Breast epithelium (tissue), 2 donors: Measurements from ENCODE around the genes MARCHF11 and CDH6.

- PRO-cap = no peak
- RAMPAGE, long total RNA, 2 experiments = no peak in any of the 2 experiments
These were observed 48.0 kb downstream of the MARCHF11 start for GRCh38 chr5:16131547-16131953.

DNA sequence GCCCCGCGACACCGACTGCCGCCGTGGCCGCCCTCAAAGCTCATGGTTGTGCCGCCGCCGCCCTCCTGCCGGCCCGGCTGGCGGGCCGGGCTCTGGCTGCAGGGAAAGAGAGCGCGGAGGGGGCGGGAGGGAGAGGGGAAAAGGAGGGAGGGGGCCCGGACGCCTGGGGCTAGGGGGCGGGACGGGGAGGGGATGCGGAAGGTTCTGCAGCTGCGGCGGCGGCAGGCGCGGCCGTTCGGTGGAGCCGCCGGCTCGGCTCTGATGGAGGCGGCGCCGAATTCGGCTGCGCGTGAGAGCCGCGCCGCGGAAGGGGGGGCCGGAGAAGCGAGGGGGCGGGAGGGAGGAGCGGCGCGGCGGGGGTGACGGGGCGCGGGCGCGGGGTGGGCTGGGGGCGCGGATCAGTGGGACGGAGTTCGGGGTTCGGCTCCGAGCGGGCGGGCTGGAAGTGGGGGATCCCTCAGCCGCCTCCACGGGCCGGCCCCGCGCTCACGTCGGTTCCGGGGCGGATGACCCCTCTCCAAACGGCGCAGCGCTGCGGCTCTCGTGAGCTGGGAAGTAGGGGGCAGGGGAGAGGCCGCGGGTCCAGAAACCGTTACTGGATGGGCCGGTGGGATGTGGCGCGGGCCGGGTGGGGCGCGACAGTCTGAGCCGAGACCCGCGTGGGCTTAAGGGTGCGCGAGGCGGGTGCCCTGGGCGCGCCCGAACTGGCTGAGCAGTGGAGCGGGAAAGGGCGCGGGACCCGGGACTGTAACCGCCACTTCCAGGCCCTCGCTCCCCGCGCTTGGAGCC is at the start of gene MARCHF11:
Gene MARCHF11 (minus strand): TSS at position 260 of the 789 bp plus-strand sequence.
- PRO-cap = no peak
- RAMPAGE, long total RNA, 2 experiments = no peak in any of the 2 experiments

GRCh38 chr5:16244295-16244778 is 64.7 kb upstream of the MARCHF11 start:
- PRO-cap = no peak
- RAMPAGE, long total RNA, 2 experiments = no peak in any of the 2 experiments

DNA sequence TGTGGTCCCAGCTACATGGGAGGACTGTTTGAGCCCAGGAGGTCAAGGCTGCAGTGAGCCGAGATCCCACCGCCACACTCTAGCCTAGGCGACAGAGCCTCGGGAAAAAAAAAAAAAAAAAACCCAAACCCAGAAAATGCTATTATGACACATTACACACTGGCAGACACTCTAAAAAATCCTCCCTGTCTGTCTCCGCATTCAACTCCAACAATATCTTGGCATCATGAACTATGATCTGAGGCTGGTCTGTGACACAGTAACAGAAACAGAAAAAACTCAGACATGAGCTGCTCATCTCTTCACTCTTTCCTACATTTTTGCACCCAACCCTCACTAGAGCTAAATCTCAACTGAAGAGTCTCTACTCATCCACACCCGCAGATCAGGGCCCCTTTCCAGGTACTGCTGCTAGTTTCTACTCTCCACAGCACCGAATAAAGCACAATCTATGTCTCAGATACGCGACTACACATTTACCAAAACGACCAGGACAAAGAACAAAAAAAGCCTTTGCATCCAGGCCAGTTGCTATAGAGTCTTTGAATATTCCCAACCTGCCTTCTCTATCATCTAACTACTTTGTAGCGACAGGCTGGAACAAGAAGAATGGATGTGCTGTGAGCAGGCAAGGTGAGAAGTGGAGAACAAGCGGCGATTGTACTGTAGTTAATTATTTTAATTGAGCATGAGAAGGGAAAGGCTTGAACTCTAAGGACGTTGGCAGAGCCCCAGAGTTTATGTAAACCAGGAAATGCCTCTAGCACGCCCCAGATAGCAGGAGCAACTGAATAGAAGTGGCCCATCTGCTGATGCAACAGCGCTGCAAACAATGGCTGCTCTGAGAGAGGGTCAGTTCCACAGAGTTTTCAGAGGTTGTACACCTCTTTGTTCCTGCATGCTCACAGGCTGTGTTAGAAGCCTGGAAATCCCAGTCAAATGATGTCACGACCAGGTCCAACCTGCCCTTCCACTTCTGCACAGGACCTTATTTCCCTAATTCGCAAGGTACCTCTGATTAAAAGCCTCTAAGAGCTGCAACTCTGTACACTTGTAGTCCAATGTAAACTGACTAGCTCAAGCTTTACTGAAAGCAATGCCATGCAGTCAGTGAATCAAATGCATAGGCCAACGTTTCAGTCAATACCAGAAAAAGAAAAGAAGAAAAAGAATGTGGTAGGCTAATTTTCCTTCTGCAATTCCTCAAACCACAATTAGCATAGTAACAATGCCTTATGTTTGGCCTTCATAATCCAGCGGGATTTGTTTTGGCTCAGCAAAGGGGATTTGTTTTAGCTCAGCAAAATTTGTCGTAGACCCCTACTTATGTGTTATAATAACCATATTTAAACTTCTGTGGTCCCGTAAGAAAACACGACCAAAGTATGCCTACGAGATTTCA is 119.3 kb upstream of the RETREG1 start:
- PRO-cap = no peak
- RAMPAGE, long total RNA, 2 experiments = no peak in any of the 2 experiments

GRCh38 chr5:17062548-17063573 is 126.8 kb upstream of the MYO10 start:
- PRO-cap = no peak
- RAMPAGE, long total RNA, 2 experiments = no peak in any of the 2 experiments

DNA sequence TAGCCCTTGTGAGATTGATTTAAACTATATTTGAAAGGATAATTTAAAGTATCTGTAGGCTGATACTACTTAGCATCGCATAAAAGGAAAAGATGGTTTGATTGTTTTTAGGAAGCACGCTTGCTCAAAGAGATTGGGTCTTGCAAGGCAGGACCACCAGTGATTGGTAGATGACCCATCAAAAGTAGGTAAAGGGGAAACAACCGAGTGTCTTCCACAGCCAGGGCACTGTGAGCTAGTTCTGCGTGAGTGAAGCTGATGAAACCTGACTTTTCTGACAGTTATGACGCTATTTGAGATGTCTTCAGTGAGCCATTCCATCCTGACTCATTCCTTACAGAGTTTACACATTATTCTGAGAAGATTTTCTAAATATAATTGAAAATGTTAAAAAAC is 49.6 kb downstream of the BASP1 start:
- PRO-cap = no peak
- RAMPAGE, long total RNA, 2 experiments = no peak in any of the 2 experiments

- PRO-cap = no peak
- RAMPAGE, long total RNA, 2 experiments = no peak in any of the 2 experiments
These were observed 51.8 kb downstream of the BASP1 start for GRCh38 chr5:17269117-17269681.

- PRO-cap = no peak
- RAMPAGE, long total RNA, 2 experiments = no peak in any of the 2 experiments
These were observed 132.3 kb downstream of the H3Y2 start for GRCh38 chr5:17359651-17359951.

DNA sequence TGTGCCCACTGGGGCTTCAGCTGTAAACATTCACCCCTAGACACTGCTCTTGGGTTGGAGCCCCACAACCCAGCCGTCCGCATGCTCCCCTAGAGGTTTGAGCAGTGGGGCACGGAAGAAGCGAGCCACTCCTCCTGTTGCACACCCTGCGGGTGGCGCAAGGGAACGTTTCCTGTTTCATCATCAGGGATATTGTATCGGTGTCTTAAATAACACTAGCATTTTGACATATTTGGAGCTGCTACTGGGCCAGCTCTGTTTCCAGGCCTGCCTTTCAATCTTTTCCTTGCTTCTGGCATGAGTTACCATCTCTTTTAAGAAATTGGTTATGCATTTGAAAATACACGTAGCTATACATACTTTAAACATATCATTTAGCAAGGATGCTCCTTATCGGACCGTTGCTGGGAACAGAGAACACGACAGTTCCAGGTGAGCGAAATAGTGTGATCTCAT is 48.0 kb downstream of the H3Y2 start:
- PRO-cap = no peak
- RAMPAGE, long total RNA, 2 experiments = no peak in any of the 2 experiments

DNA sequence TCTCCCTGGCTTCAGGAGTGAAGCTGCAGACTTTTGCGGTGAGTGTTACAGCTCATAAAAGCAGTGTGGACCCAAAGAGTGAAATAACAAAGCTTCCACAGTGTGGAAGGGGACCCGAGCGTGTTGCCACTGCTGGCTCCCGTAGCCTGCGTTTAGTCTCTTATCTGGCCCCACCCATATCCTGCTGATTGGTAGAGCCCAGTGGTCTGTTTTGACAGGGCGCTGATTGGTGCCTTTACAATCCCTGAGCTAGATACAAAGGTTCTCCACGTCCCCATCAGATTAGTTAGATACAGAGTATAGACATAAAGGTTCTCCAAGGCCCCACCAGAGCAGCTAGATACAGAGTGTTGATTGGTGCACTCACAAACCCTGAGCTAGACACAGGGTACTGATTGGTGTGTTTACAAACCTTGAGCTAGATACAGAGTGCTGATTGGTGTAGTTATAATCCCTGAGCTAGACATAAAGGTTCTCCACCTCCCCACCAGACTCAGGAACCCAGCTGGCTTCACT is 845.7 kb downstream of the CDH18 start:
- PRO-cap = no peak
- RAMPAGE, long total RNA, 2 experiments = no peak in any of the 2 experiments

- PRO-cap = no peak
- RAMPAGE, long total RNA, 2 experiments = no peak in any of the 2 experiments
These were observed 154.2 kb upstream of the CDH12 start for GRCh38 chr5:23007208-23007861.

- PRO-cap = no peak
- RAMPAGE, long total RNA, 2 experiments = no peak in any of the 2 experiments
These were observed 174.2 kb upstream of the CDH12 start for GRCh38 chr5:23027275-23027800.

DNA sequence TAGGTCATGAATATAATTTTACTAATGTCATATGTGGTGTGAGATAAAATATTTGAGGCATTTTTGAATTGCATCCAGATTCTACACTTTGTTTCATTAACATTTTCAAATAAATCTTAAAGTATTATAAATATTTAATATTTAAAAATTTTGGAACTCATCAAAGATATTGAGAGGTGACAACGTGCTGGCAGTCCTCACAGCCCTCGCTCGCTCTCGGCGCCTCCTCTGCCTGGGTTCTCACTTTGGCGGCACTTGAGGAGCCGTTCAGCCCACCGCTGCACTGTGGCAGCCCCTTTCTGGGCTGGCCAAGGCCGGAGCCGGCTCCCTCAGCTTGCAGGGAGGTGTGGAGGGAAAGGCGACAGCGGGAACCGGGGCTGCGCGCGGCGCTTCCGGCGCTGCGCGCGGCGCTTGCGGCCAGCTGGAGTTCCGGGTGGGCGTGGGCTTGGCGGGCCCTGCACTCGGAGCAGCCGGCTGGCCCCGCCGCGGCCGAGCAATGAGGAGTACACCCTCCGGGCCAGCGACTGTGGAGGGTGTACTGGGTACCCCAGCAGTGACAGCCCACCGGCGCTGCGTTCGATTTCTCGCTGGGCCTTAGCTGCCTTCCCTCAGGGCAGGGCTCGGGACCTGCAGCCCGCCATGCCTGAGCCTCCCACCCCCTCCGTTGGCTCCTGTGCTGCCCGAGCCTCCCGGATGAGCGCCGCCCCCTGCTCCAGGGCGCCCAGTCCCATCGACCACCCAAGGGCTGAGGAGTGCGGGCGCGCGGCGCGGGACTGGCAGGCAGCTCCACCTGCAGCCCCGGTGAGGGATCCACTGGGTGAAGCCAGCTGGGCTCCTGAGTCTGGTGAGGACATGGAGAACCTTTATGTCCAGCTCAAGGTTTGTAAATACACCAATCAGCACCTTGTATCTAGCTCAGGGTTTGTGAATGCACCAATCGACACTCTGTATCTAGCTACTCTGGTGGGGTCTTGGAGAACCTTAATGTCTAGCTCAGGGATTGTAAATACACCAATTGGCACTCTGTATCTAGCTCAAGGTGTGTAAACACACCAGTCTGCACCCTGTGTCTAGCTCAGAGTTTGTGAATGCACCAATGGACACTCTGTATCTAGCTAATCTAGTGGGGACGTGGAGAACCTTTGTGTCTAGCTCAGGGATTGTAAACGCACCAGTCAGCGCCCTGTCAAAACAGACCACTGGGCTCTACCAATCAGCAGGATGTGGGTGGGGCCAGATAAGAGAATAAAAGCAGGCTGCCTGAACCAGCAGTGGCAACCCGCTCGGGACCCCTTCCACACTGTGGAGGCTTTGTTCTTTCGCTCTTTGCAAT is 444.0 kb downstream of the PRDM9 start:
- PRO-cap = no peak
- RAMPAGE, long total RNA, 2 experiments = no peak in any of the 2 experiments

DNA sequence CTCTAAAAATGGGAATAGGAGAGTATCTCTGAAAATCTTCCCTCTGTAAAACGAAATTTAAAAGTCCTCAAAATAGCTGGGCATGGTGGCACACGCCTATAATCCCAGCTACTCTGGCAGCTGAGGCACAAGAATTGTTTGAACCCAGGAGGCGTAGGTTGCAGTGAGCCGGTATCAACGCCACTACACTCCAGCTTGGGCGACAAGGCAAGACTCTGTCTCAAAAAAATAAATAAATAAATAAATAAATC is 152.6 kb upstream of the CDH9 start:
- PRO-cap = no peak
- RAMPAGE, long total RNA, 2 experiments = no peak in any of the 2 experiments

- PRO-cap = no peak
- RAMPAGE, long total RNA, 2 experiments = no peak in any of the 2 experiments
These were observed 1280.2 kb upstream of the CDH9 start for GRCh38 chr5:28318584-28318948.

DNA sequence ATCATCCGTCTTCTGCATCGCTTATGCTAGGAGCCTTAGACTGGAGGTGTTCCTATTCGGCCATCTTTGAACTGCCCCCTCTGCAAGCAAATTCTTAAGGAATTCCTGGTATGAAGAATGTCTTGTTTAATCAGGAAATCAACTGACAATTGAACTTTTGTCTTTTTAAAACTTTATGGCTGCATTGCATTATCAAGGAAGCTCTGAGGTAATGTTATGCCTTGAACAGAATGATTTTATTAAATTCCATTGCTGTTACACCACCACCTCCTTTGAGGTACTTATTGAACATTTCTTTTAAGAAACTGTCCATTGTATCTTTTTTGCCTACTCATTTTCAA is 1915.7 kb upstream of the CDH9 start:
- PRO-cap = no peak
- RAMPAGE, long total RNA, 2 experiments = no peak in any of the 2 experiments

- PRO-cap = unidirectional peak, plus-strand start at chr5:31193769
- RAMPAGE, long total RNA, 2 experiments = start-site peak on the plus strand in 2 of 2 experiments, at chr5:31193671-31193793 at its widest, 16 to 22 reads per replicate
These were observed at the start of gene CDH6 for GRCh38 chr5:31193346-31193943. Gene CDH6 (plus strand): TSS chr5:31193686.

- PRO-cap = no peak
- RAMPAGE, long total RNA, 2 experiments = no peak in any of the 2 experiments
These were observed 190.9 kb downstream of the GOLPH3 start for GRCh38 chr5:31983063-31983689.

GRCh38 chr5:32027258-32028520 is 146.4 kb downstream of the GOLPH3 start:
- PRO-cap = no peak
- RAMPAGE, long total RNA, 2 experiments = no peak in any of the 2 experiments

GRCh38 chr5:32030677-32031102 is 143.4 kb downstream of the GOLPH3 start:
- PRO-cap = no peak
- RAMPAGE, long total RNA, 2 experiments = no peak in any of the 2 experiments